Mammary microvascular endothelial cell (primary cell): ENCODE measurements around a stretch of chr10.

DNA sequence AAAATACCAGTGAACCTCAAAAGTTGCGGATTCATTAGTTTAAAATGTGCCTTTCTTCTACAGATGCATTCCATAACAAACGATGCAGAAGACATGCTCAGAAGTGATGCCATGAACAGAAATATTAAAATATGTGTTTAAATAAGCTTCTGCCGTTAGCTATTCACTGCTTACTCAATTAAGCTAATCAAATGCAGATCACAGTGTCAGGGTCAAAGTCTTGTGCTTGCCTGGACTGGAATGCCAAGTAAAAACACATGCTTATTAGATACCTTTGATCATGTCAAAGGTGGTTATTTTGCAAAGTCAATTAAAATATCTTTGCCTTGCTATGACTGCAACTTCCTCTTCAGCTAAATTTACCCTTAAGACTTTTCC is 1.0 kb downstream of the ASB13 start:
- RAMPAGE, long total RNA: no peak

DNA sequence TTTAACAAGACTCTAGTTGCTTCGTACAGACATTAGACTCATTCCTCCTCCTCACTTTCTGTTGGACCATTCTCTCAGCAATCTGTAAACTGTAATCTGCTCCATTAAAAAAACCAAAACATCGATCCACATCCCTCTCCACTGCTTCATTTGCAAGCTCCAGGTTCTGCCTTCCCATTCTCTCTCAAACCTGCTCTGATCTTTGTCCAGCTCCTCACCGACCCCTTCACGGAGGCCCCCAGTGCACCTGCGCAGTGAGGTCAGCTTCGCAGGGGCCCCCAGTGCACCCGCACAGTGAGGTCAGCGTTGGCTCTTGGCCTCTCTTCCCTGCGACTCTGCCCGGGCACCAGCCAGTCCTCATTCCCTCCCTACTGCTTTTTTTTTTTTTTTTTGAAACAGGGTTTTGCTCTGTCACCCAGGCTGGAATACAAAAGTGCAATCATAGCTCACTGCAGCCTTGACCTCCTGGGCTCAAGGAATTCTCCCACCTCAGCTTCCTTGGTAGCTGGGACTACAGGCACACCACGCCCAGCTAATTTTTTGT is 19.6 kb downstream of the ANKRD16 start:
- RAMPAGE, long total RNA: no peak

DNA sequence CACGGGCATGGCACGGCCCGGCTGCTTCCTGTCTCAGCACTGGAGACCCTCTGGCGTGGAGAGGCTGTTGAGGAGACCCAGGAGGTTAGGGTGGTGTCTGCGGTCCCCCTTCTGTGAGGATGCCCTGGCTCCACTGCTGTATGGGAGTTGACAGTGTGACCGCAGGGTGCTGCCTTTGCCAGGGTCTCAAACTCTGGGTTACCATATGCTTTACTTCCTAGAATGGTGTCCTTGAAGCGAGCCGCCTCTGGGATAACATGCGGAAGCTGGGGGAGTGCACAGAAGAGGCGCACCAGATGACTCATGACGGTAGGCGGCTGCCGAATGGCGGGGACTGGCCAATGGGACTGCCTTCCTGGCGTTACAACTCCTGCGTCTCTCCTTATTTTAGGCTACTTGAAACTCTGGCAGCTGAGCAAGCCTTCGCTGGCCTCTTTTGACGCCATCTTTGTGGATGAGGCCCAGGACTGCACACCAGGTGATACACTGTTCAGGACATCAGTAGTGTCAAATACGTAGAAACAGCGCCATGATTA is 27.2 kb downstream of the FBH1 start:
- RAMPAGE, long total RNA: no peak

- RAMPAGE, long total RNA: no peak
These were observed 33.9 kb downstream of the IL15RA start for GRCh38 chr10:5943350-5943976.

GRCh38 chr10:5944142-5945211 is 32.9 kb downstream of the IL15RA start:
- RAMPAGE, long total RNA: no peak

GRCh38 chr10:5961307-5961936 is 15.9 kb downstream of the IL15RA start:
- RAMPAGE, long total RNA: no peak

DNA sequence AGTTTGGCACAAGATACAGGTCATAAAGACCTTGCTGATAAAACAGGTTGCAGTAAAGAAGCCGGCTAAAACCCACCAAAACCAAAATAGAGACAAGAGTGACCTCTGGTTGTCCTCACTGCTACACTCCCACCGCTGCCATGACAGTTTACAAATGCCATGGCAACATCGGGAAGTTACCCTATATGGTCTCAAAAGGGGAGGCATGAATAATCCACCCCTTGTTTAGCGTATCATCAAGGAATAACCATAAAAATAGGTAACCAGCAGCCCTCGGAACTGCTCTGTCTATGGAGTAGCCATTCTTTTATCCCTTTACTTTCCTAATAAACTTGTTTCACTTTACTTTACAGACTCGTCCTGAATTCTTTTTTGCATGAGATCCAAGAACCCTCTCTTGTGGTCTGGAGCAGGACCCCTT is 28.2 kb upstream of the IL15RA start:
- RAMPAGE, long total RNA: no peak

DNA sequence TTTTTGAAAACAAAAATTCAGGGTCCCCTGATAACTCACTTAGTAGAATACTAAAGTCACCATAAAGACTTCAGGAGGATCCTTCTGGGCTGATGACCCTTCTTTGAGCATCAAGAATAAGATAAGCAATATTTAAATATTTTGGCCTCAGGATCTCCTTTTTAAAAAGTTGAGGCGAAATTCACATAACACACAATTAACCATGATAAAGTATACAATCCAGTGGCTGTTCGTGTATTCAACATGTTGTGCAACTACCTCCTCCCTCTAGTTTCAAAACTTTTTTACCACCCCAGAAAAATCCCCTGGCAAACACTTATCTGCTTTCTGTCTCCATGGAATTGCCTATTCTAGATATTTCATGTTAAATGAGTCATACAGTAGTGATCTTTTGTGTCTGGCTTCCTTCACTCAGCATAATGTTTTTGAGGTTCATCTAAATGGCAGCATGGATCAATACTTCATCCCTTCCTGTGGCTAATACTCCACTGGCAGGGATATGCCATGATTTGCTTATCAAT is 31.8 kb upstream of the IL15RA start:
- RAMPAGE, long total RNA: no peak

DNA sequence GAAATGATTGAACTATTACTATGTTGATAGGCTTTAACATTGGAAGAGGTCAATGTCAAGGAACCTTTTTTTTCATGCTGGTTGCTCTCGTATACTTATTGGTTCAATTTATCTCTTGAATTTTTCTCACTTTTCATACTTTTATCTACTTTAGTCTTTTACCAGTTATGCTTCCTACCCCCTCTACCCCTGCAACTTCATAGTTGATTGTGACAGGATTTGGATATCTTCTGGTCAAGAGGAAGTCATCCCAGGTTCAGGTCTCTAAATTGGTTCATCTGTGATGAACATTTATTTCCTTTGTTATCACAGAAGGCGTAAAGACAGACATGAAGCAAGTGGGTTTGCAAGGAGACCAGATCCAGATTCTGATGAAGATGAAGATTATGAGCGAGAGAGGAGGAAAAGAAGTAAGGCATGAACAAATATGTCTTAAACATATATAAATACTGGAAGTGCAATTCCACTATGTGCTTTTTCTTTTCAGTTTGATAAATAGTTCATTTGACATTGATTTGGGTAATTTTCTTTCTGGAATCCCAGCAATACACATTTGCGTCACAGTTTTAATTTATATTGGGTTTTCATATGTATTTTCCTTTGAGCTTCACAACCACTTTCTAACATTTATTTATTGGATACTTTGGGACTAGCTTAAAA is 17.1 kb downstream of the RBM17 start:
- RAMPAGE, long total RNA: no peak

GRCh38 chr10:6112181-6112542 is 23.3 kb downstream of the RBM17 start:
- RAMPAGE, long total RNA: no peak

GRCh38 chr10:6113207-6113711 is 24.4 kb downstream of the RBM17 start:
- RAMPAGE, long total RNA: no peak

DNA sequence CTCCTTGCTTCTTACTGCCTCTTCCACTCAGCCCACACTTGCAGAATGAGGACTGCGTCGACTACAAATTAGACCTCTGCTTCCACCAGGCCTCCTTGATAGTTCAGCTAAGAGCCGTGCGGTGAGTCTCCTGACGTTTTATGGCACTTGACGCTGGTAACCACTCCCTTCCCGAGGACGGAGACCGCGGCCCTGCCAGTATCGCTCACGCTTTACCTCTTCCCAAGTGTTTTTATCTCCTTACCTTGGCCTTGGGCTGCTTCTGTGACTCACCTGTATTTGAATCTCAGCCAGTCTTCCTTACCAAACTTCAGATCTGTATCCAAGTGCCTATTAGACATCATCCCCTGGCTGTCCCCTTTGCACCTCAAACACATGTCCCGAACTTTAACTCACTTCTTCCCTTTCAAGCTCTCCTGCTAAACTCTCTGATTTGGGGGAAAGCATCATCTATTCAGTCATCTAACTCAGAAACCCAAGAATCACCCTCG is 31.3 kb downstream of the RBM17 start:
- RAMPAGE, long total RNA: no peak

DNA sequence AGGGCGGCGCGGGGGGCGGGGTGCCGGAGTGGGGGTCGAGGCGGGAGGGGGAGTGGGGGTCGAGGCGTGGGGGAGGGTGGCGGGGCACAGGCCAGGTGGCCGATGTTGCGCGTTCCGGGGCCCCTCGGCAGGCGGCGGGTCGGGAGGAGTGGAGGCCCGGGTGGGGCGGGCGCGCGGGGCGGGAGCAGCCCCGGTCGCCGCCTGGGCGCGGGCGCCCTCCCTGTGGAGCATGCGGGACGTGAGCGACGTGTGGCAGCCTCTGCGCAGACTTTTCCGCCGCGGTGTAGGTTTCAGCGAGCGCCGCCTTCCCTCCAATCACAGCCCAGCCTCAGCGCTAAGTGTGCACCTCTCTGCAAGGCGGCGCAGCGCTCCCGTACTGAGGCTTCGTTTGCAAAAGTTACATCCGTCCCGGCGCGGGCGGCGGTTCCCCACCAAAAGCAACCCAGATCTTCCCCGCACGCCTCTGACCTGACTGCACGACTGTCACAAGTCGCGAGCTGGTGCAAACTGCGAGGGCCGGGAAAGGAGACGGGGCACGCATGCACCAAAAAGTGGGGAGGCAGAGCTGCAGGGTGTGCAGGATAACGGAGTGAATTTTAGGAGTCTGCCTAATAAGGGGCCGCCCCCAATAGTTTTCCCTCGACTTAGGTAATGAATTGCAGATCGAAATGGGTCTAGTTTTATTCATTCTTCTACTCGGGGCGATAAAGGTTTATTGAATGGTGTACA is 1.2 kb upstream of the PFKFB3 start:
- RAMPAGE, long total RNA: no peak

DNA sequence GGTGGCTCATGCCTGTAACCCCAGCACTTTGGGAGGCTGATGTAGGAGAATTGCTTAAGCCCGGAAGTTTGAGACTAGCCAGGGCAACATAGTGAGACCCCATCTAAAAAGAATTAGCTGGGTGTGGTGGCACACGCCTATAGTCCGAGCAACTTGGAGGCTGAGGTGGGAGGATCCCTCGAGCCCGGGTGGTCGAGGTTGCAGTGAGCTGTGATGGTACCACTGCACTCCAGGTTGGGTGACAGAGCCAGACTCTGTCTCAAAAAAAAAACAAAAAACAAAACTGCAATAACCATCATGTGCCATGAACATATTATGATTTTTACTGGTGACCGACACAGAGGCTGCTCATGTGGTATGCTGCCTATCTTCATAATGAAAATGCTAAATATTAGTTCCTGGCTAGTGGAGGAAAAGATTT is 71.9 kb downstream of the PFKFB3 start:
- RAMPAGE, long total RNA: no peak

GRCh38 chr10:6515333-6515950 is 64.6 kb downstream of the PRKCQ start:
- RAMPAGE, long total RNA: no peak

- RAMPAGE, long total RNA: no peak
These were observed 3.5 kb upstream of the PRKCQ start for GRCh38 chr10:6583293-6584215.

DNA sequence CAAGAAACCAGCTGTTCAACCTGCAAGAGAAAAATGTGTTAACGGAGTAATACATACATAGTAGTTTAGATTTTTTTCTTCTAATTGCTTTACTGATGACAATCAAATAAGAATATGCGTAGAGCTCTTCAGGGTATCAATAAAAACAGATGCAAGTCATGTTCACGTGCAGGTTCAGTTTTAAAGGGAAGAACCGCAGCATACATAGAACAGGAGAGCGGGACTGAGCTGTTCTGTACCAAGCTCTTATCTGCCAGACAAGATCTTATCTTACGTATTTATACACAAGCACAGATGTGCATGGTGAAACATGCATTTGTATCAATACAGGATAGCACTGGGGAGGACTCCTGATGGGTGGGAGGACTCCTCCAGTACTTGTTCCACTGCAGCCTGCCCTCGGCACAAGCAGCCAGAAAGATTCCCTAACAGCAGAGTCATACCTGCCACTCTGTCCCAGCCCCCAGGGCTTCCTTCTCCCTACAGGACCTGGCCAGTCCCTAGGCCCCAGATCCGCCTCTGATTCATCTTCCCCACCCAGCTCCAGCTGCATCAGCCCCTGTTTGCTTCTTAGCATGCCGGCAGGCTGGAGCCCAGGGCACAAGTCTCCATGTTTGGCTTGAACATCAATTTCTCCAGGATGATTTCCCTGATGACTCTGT is 13.1 kb upstream of the PRKCQ start:
- RAMPAGE, long total RNA: no peak

DNA sequence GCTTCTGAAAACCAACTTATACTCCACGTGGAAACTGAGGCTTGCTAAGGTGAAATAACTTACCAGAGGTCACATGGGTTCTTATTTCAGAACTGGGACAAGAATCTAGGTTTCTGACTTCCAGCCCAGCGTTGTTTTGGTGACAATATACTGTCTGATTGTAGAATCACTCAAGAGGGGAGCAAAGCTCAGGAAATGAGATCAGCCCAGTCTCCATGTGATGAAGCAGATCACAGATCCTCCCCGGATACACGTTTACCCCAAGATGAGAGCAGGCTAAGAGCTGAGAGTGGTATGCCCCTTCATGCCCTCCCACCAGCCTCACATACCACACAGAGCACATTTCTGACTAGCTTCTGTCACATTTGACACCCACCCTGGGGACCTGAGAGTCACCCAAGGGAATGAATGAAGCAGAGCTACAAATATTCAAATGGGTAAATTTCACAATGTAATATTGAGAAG is 27.1 kb upstream of the PRKCQ start:
- RAMPAGE, long total RNA: no peak

GRCh38 chr10:6722149-6722729 is 142.2 kb upstream of the PRKCQ start:
- RAMPAGE, long total RNA: no peak

DNA sequence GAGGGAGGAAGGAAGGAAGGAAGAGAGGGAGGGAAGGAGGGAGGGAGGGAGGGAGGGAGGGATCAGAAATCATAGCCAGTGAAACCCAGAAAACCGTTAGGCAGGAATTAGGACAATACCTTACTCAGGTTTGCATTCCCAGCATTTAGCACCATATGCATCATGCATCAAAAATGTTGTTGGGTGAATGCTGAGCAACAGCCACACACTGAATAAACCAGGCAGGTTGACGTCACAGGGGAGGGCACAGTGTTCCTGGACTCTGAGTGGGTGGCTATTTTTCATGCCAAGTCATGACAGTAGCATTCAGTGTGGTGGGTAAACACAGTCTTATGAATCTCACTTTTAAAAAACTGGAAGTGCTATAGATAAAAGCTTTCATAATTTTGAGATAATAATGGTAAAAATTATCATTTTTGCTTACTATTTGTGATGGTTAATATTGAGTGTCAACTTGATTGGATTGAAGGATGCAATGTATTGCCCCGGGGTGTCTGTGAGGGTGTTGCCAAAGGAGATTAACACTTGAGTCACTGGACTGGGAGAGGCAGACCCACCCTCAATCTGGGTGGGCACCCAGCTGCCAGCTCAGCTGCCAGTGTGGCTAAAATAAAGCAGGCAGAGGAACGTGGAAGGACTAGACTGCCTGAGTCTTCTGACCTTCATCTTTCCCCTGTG is 199.1 kb upstream of the PRKCQ start:
- RAMPAGE, long total RNA: no peak